Pericardium fibroblast (primary cell): ENCODE results near the genes ARHGAP23, CISD3 and RPL19.

DNA sequence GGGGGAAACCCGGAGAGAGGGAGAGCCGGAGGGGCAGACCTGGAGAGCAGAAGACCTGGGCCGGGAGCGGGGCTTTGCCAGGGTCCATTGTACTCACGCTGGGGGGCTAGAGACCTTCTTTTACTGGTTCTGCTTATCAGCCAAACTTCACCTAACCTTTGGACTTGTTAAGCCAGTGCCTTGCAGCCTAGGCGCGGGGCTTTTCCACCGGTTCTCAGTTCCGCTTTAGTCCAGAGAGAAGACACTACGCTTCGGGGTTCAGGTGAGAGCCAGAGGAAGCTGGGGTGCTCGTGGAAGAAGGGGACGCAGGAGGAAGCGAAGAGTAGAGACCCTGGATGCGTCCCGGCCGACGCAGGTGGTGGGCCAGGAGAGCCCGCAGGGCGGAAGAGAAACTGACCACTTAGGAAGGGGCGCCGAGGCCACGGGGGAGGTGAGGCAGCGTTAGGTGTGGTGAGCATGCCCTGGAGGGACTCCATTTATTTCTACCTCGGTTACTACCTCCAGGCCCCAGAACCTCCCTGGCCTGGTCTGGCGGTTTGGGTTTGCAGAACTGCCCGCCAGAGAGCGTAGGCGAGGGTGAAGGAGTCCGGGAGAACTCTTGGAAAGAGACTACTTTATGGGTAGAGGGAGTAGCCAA lies 411 bp upstream of the HNF1B start:
- RAMPAGE, long total RNA, result no peak

GRCh38 chr17:38331000-38331424 lies 12.7 kb downstream of the GPR179 start:
- RAMPAGE, long total RNA, result no peak

DNA sequence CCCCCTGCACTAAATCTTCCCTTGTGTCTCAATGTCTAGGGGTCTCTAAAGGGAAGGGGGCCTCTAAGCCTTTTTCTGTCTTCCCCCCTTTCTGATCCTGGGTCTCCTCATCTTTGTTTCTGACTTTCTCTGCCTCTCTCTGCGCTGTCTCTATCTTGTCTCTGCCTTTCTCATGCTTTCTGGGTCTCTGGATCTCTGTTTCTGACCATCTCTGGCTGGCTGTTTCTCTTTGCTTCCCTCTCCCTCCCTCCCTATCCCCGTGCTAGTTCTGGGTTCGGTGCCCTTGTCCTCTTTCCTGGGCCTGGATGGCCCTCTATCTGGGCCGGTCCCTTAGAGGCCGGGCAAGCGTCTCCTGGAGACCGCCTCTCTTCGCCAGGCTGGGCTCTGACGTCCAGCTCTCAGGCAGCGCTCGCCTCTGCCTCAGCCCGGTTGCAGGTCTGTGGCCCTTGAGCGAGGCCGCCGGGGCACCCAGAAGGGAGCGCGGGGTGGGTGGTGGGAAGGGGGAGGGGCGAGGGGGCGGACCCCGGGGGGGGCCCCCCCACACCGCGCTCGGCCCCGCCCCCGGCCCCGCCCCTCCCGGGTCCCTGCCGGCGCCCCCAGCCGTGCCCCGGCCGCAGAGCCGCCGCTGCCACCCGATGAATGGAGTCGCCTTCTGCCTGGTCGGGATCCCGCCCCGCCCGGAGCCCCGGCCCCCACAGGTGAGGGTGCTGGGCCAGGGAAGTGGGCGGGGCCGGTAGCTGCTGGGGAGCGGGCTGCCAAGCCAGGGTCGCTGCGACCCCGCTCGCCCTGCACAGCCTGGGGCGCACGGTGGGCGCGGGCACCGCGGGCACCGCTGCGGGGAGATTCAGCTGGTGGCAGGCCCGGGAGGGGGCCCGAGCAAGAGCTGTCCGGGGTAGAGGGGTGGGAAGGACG lies at the start of gene ARHGAP23:
Gene ARHGAP23 (plus strand): TSS at position 614 of the 912 bp plus-strand sequence.
- RAMPAGE, long total RNA, result no peak

- RAMPAGE, long total RNA, result no peak
Measured at GRCh38 chr17:38428763-38429529, 682 bp downstream of the ARHGAP23 start.

- RAMPAGE, long total RNA, result no peak
Measured at GRCh38 chr17:38463403-38464197, 35.3 kb downstream of the ARHGAP23 start.

DNA sequence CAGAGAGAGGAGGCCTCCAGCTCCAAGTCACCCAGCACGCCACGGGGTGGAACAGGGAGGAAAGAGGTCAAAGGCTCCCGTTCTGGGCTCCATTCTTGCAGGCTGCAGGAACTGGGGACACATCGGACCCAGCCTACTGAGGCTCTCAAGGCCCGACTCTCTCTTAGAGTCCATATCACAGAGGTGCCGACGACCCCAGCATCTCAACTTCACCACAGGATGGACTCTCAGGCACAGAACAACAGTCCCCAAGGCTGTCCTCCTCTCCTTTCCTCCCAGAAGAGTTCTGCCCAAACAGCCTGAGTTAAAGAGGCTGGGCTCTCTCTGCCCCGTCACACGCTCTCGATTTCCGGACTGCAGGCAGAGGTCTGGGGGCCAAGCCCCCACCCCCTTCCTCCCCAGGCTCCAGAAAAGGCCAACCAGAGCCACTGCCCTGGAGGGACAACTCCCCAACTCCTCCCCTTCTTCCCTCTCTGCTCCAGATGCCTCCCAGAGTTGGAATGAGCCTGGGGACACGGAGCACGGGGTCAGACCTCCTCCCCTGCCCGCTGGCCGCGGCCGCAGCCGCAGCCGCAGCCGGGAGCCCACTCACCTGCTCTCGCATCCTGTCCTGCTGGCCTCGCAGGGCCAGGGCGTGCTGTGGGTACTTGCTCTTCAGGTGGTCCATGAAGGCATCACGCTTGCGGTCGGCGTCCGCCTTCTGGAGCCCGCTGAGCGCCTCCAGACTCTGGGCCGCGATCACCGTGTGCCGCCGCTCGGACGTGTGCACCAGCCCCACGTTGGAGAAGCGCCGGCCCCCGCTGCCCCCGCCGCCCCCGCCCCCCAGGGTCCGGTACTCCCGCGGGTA lies 27.6 kb downstream of the SRCIN1 start:
- RAMPAGE, long total RNA, result no peak

DNA sequence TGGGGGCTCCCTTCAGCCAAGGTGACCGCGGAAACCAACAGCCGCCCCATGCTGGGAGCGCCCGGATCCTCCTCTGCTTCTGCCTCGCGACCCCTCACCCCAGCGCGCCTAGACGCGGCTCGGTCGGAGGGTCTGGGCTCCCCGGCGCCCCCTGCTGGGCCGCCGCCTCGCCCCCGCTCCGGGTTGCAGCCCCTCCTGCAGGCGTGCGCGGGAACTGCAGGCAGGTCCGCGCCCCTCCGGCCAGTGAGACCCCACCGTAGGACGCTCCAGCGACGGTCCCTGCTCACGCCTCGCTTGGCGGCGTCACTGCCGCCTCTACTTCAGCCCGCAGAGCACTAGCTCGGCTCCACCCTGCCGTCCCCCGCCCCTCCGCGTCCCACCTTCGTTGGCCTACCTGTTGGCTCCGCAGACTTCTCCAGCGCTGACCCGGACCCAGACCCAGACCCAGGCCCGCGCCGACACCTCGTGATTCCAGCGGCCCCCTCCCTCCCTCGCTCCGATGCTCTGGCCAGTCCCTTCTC lies 675 bp upstream of the SRCIN1 start:
- RAMPAGE, long total RNA, result no peak

DNA sequence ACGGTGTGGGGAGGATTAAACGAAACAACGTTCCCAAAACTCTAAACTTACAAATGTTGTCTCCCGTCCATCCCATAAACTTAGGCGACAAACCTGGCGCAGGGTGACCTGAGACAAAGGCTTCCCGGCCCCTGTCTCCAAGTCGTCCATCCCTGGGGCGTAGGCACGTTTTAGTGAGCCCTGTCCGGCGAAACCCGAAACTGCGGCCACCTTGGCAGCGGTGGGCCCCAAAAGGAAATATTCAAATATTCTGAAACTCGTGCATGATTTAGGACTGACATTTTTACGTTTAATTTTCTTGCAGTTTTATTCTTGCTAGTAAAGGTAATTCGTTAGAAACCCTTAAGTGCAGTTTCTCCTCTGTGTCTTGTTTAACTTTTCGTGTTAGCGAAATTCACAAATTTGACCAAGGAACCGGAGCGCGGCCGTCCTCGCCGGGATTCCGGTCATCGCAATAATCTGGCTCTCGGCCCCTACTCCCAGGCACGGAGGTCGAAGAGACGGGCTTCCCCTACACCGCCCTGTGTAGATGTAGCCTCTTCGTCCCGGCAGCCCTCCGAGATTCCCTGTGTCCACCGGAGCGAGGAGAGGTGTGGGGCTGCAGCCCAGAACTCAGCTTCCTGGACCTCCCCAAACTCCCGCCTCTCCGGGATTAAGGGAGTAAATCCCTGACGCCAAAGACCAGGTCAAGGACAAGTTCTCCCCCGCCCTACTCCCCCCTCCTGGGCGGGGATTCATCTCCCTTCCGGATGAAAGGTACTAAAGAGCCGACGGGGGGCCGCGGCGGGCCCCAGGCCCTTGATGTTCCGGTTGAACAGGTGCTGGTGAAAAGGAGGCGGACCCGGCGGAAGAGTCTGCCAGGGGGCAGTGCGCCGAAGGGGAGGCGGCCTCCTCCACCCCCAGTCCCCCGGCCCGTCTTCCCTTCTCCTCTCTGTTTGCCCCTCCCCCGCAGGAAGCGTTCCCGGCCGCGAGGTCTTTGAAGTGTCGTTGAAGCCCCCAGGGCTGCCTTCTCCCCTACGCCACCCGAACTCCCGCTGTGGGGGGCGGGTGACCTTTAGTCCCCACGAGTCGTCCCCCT lies 1.5 kb upstream of the MLLT6 start:
- RAMPAGE, long total RNA, result no peak

- RAMPAGE, long total RNA, result no peak
Measured at GRCh38 chr17:38725872-38726738, 4.0 kb upstream of the CISD3 start.

GRCh38 chr17:38729450-38730623 lies at the start of gene CISD3:
Gene CISD3, plus strand, starts transcription at chr17:38730341.
- RAMPAGE, long total RNA, result no peak

GRCh38 chr17:38867129-38867788 lies 2.6 kb upstream of the LASP1 start:
- RAMPAGE, long total RNA, result no peak

GRCh38 chr17:38870293-38870817 lies 497 bp downstream of the LASP1 start:
- RAMPAGE, long total RNA, result no peak

DNA sequence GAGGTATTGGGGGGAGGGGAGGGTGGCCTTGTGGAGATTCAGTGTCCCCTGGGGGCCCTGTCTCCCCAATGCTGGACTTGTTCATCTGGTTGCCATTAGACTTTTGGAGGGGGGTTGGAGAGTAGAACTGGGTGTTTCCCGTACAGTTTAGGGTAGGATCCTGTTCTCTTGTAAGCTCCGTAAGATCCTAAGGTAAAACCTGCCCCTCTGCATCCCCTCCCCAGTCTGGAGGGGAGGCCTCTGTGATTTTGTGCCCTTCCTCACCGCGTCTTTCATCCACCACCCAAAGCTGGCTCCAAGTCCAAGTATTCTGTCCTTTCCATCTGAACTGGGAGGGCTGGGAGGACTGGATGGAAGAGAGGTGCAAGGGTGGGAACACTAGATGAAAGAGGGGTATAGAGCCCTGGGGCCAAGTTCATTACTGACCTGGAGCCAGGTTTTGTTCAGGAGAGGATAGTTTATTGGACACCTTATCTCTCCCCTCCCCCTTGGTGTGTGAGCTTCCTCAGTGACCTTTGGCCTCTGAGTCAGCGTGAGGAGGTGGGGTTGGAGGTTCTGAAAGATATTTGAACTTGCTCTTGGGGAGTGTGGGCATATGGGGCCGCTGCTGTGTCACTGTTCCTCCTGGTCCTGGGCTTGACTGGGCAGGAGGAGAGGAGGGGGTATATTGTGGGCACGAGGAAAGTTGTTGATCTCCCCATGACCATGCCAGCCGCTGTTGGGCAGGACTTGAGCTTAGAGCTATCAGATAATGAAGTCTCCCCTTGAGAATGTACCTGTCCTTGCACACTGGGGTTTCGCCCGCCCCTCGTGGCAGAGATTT lies 1.5 kb downstream of the LASP1 start:
- RAMPAGE, long total RNA, result no peak

DNA sequence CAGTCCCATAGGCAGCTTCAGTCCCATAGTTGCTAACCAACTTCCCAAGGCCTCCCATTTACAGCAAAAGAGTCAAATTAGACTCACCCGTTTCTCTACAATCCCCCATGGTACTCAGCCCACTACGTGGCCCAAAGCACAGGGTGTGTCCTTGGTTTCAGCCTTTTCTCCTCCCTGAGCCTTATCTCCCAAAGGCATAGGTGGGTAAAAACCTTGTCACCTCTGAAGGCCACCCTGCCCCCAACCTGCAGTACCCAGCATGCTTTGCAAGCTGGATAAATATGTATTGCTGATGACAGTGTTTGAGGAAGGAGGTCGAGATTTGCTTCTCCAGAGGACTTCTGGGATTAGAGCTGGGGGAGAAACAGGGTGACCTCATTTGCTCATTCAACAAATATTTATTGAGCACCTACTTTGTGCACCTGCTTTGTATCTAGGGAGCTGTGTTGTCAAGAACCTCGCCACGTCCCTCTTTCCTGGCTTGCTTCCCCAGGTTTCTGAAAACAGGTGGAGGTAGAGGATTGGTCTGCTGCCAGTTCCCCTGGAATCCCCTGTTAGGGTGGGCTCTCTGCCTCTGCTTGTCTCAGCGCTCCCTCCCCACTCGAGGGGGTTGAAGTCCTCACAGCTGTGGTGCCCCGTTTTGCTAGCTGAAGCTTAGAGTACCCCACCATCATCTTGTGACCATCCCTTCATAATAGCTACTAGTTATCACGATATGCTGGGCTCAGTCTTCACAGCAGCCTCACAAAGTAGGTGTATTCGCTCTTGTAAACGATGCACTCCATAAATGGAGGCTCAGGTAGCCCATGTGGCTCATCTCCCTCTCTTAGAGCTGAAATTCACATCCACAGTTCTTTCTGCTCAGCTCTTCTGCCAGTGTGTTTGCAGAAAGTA lies 3.0 kb downstream of the LASP1 start:
- RAMPAGE, long total RNA, result no peak

- RAMPAGE, long total RNA, result no peak
Measured at GRCh38 chr17:38890186-38890814, 20.4 kb downstream of the LASP1 start.

DNA sequence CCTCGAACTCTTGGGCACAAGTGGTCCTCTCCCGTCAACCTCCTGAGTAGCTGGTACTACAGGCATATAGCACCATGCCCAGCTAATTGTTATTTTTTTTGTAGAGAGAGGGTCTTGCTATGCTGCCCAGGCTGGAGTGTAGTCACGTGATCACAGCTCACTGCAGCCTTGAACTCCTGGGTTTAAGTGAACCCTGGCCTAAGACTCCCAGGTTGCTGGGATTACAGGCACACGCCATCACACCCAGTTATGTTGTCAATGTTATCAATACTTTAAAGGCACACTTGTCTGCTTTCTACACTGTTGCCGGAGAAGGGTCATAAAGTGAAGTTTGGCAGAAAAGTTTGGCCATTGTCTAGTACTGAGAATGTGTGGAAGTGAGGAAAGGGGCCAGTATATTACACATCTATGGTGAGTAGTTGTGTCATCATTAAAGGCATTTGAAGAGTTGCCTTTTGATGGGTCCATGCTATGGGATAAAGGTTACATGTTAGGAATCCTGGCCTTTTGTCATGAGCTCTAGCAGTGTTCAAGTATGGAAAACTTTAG lies 33.7 kb downstream of the LASP1 start:
- RAMPAGE, long total RNA, result no peak

DNA sequence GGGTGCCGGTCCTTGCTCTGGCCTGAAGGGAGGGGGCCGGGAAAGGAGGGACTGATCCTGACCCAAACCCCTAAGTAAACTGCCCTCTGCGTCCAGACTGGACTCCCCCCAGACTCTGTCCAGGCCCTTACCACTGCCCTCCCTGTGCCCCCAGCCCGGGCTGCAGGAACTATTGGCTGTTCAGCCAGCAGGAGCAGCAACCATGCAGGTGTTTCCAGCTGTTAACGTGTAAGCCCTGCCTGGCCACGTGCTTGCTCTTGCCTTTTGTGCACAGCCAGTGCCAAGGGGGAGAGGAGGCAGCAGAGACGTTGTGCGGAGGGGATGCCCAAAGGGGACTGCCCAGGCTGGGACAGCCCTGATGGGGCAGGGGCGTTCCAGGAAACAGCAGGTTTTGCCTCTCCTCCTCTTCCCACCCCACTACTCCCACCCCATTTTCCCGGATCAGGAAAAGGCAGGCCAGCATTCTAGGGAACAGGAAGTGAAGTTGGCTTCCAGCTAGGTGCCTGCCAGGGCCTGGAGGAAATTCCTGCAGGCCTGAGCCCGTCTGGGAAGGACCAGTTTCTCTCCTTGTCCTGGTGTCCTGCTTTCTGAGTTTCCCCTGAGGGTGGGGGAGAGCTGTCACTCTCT lies 38.8 kb downstream of the LASP1 start:
- RAMPAGE, long total RNA, result no peak

DNA sequence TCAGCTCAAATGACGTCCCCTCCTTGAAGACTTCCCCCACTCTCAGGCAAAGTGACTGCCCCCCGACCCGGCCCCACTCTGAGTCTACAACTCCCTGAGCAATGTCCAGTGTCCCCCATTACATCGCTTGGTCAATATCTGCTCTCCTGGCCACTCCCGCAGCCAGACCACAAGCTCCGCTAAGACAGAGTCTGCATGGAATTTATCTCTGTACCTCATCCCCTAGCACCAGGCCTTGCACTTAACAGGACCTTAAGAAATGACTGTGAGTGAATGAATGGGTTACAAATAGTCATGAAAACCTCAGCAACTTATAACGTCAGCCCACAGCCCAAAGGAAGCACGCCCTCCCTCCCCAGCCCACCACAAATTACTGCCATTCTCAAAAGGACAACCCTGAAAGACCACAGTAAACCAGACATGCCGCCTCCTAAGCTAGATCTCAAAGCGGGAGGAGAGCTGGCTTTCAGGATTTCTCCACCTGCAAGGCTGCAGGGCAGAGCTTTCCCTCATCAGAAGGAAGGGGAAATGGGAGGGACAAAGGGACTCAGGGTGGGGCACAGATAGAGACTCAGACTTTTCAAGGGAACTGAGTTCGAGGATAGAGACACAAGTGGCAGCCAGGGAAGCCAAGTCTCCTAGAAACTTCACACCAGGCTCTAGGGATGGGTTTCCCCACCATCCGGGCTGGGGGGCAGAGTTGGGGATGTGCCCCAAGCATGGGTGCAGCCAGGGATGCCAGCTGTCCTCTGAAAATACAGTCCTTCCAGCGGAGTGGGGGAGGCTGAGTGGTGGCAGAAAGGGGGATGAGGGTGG lies 56.8 kb downstream of the PLXDC1 start:
- RAMPAGE, long total RNA, result no peak

DNA sequence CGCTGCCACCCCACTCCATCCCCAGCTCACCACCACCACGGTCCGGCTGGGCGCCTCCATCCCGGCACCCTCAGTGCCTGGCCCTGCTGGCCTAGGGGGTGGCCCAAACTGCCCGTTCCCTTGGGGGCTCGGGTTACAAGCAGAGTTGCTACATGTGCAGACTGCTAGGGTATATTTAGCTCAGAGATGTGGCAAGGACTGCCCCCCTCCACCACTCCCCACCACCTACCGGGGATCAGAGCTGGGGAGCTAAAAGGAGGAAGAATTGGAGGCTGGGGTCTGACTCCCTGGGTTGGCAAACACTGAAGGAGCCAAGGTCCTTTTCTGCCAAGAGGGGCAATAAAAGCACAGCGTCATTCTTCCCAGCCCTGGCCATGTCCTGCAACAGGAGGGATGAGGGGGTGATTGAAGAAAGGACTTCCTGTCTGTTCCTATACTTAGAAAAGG lies 4.0 kb downstream of the CACNB1 start:
- RAMPAGE, long total RNA, result no peak

- RAMPAGE, long total RNA, result start-site peak on the plus strand at chr17:39200311-39200335, 20,956 and 23,532 reads in 2 replicates
Measured at GRCh38 chr17:39200125-39201149, at the start of gene RPL19. Gene RPL19, plus strand, starts transcription at chr17:39200283.